Mesenchymal stem cell of Wharton's jelly (primary cell): ENCODE measurements around a stretch of chr13.

- CAGE, long polyA plus RNA = no peak
Observed at GRCh38 chr13:112825409-112825837, 135.6 kb downstream of the ATP11A start.

GRCh38 chr13:112842679-112843415, 126.2 kb upstream of the MCF2L start:
- CAGE, long polyA plus RNA = no peak

DNA sequence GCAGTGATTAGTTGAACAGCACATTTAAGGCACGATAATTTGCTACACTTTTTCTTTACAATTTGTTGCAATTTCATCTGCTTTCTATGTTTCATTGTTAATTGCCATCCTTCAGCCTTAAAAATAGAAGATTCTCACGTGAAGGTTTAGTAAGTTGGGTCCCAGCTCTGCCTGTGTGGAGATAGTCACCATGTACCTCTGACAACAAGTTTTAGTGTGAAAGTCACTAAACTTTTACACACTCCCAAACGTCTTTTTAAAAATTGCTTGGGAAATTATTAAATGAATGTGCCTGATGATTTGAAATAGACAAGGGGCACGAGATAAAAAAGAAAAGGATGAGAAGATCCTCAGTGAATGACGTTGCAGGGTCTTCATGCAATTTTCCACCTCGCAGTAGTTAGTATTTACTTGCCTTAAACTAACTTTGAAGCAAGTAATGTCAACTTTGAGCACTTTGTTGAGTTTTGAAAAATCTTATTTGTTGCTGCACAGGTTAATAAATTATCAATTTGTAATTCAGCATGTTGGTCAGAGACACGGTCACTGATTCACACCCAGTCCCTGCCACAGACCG, 84.7 kb upstream of the MCF2L start:
- CAGE, long polyA plus RNA = no peak

DNA sequence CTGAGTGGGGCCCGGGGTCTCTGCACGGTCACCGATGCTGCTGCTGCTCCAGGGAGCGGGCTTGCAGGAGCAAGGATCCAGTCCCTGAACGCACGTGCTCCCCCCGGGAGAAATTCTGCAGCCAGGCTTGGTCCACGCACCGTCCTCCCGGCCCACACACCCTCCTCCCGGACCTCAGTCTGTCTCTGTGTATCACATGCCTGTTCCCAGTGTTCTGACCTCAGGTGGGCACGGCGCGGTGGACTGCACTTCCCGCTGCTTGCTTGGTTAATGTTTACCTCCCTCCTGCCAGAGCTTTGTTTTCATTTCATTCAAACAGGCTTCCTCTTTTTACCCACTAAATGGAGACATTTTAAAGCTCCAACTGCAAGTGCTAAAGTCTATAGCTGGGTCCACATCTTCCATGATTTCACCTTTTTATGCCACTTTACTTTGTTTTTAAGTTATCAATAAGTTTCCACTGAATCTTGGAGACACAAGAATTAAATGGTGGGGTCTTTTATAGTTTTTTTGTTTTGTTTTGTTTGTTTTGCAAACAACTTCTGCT, 76.1 kb upstream of the MCF2L start:
- CAGE, long polyA plus RNA = no peak

- CAGE, long polyA plus RNA = no peak
Observed at GRCh38 chr13:112957902-112959184, 10.7 kb upstream of the MCF2L start.

DNA sequence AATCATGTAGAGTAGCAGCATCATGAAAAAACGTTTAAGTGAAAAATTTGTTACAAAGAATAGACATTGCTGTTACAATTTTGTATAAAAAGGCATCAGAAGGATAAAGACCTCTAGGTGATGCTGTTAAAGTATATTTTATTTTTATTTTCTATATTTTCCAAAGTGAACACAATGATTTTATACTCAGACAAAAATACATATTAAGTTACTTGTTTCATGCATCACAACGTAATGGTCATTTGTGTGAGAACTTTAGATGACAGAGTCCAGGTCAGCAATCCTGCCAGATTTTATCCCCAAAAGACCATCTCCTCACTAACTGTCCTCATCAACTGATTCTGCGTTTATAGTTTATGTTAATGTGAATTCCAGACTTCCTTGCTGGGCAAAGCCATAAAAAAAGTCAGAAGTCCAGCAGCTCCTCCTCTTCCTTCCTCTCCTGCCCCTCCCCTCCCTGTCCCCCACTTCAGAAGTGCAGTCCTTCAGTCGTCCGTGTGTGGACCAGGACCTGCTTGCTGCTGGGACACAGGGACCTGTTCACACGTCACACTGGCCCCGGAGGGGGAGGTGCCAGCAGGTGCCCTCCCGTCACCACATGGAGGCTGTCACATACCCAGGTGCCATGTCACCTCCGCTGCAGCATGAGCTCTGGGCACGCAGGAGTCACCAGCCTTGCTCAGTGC, 4.2 kb upstream of the MCF2L start:
- CAGE, long polyA plus RNA = no peak

- CAGE, long polyA plus RNA = no peak
Observed at GRCh38 chr13:112993928-112994703, 25.1 kb downstream of the MCF2L start.

DNA sequence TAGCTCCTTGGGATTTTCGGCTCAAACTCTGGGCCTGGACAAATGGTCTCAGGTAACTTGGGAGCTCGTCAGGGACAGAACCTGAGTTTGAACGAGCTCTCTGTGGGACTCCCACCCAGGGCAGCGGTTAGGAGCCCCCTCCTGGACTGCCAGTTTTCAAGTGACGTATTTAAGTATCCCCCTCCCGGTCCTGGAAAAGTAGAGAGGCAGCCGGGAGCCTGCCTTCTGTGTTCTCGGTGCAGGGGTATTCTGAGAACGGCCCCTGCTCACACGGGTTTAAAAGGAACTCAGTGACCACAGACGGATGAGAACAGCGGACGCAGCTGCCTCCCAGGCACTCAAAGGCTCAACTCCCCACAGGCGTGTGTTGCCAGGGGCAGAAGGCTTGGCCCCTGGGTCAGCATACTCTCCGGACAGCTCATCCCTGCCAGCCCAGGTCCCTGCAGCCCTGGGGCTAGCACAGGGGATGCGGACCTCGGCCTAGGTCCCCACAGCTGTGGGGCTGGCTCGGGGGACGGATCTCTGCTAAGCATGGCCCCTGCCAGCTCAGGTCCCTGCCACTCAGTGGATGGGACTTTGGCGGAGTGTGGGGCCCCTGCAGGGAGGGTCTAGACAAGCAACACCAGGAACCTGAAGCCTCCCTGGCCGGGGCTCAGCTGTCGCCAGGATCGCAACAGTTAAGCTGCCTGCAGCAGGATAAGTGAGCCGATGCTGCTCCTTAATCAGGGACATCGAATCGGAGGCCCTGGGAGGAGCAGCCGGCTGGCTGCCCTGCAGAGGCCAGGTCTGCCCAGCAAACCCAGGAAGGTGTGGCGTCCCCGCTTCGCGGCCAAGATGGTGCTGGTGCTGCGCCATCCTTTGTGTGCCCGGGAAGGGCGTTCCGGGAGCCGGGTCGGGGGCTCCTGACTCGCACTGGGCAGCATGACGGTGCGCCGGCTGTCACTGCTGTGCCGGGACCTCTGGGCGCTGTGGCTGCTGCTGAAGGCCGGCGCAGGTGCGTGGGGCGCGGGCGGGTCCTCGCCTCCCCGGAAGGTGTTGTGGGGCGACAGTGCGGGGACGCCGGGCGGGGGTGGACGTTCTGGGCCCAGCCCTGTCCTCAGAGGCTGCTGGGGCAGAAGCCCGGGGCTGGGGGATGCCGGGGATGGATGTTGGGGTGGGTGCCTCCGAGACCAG, 32.4 kb downstream of the MCF2L start:
- CAGE, long polyA plus RNA = no peak

DNA sequence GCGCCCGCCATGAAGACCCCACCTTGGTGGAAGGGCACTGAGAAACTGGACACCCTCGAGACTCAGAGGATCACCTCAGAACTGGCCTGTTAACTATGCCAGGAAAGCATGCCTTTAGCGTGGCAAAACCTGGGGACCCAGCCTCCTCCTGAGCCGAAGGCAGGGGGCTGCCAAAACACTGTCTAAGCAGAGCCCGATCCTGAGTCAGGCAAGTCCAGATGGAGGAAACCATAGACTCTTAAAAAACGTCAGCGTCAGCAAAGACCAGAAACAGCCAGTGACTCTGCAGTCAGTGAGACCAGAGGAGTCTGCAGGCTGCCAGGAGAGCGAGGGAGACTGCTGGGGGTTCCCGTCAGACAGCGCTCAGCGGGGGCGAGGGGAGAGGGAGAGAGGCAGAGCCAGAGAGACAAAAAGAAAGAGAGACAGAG, 6.2 kb upstream of the PROZ start:
- CAGE, long polyA plus RNA = no peak

- CAGE, long polyA plus RNA = no peak
Observed at GRCh38 chr13:113209210-113209422, 297 bp upstream of the CUL4A start.

DNA sequence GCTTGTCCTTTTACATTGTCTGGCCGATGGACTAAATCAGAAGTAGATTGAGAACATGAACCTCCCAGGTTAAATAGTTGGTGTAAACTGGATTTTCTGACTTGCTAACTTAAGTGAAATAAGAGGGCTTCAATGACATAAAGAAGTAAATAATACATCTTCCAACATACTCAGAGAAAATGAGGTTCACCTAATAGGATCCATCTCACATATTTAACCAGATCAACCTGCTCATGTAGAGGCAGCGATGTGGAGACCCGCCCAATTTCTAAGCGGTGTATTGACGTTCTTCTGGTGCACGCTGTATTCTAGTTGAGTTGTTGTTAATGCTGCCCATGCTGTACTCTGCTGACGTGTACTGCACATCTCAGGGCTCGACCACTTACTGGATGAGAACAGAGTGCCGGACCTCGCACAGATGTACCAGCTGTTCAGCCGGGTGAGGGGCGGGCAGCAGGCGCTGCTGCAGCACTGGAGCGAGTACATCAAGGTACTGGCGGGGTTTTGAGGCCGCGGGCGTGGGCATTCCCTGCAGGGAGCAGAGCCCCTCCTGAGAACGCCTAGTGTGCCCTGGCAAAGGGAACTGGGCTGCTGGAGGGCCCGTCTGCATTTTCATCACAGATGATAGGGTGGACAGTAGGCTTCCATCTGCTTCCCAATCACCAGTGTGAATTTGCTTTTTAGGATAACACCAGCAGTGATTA, 29.8 kb downstream of the CUL4A start:
- CAGE, long polyA plus RNA = no peak

DNA sequence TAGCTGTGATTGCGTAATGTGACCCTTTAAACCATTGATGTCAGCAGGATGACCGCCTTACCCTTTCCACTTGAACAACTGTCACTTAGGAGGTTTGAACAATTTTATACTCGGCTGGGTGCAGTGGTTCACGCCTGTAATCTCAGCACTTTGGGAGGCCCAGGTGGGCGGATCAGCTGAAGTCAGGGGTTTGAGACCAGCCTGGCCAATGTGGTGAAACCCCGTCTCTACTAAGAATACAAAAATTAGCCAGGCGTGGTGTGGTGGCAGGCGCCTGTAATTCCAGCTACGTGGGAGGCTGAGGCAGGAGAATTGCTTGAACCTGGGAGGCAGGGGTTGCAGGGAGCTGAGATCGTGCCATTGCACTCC, 3.0 kb downstream of the LAMP1 start:
- CAGE, long polyA plus RNA = no peak

DNA sequence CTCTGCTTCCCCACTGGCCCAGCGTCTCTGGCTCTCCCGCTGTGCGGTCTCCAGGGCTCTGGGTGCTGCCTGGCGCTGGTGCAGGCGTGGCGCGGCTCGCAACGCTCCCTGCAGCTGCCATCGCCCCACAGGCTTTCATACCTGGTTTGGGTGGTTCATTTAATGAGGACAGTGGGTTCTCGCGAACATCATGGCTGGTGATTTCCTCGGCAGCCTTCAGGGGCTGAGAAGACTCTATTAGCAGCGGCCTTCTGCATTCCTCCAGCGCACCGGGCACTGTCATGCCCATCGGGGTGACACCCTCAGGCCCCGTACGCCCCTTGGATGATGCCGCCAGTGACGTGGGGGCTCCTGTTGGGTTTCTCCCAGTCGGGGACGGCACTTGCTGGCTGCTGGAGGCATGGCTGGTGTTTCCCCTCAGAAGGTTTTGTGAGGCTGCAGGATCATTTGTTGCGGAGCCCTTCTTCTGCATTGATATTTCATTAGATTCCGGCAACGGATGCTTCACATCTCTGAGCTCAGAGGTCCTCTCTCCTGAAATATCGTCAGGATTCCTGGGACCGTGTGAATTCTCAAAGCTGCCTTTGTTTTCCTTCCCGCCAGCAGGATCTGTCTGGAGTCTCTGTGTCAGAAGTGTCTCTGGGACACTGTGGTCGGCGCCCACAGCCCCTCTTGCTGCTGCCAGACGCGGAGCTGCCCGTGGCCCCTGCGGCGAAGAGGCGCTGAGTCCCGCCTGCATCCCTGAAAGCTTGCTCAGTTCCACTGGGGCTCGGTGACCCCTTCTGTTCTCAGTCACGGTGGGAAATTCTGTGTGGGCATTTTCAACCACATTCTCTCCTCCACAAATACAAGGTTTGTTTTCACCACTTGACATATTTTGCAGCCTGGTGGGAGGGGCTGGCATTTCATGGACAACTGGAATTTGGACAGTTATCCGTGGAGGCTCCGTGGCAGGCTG, 42.2 kb upstream of the GRTP1 start:
- CAGE, long polyA plus RNA = no peak

DNA sequence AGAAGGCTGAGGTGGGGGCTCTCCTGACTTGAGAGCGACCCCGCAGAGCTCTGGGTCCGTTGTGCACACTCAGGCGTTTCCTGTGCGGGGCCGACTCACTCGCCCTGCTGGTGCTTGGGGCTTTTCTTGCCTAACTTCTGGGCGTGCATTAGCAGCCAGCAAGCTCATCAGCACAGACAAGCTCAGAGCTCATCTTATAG, 23.7 kb downstream of the ADPRHL1 start:
- CAGE, long polyA plus RNA = no peak

DNA sequence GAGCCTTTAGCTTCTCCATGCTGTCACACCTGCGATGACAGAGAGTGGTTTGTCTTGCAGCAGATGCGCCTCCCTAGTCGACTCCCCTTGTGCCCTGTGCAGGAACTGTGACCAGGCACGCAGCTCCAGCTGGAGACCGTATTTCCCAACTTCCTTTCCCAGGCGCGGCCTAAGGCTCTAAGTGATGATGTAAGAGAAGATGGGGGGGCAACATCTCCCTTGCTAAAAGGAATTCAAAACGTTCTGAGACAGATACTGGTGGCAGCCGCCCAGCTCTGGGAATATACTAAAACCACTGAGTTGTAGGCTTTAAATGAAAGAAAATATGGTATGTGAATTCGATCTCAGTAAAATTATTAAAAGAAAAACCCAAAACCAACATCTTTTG, 16.3 kb downstream of the DCUN1D2 start:
- CAGE, long polyA plus RNA = no peak

DNA sequence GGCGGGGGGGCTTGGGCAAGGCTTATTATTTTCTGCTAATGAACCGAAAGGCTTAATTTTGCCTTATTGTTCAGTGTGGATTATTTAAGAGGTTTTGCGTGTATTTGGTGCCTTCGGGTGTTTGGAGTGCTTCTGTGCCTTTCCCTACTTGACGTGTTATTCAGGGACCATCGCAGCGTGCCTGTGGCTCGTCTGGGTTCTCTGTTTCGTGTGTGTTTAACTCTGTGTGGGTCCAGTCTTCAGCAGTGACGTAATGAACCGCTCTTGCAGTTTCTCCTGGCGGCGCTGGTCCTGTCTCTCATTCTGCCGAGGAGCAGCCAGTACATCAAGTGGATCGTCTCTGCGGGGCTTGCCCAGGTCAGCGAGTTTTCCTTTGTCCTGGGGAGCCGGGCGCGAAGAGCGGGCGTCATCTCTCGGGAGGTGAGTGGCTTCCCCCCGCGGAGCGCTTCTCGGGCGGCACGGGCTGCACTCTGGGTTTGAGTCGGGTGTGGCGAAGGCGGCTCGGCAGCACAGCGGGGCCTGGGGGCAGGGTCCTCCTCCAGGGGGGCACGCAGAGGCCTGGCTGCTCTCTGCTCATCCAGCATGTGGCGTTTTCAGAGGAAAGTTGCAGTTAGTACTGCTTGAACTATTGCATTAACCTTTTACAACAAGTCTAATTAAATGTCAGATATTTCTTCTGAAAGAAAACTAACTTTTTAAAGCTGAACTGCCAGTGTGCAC, 36.4 kb upstream of the TFDP1 start:
- CAGE, long polyA plus RNA = no peak

- CAGE, long polyA plus RNA = no peak
Observed at GRCh38 chr13:113585990-113586209, 1.3 kb downstream of the TFDP1 start.

DNA sequence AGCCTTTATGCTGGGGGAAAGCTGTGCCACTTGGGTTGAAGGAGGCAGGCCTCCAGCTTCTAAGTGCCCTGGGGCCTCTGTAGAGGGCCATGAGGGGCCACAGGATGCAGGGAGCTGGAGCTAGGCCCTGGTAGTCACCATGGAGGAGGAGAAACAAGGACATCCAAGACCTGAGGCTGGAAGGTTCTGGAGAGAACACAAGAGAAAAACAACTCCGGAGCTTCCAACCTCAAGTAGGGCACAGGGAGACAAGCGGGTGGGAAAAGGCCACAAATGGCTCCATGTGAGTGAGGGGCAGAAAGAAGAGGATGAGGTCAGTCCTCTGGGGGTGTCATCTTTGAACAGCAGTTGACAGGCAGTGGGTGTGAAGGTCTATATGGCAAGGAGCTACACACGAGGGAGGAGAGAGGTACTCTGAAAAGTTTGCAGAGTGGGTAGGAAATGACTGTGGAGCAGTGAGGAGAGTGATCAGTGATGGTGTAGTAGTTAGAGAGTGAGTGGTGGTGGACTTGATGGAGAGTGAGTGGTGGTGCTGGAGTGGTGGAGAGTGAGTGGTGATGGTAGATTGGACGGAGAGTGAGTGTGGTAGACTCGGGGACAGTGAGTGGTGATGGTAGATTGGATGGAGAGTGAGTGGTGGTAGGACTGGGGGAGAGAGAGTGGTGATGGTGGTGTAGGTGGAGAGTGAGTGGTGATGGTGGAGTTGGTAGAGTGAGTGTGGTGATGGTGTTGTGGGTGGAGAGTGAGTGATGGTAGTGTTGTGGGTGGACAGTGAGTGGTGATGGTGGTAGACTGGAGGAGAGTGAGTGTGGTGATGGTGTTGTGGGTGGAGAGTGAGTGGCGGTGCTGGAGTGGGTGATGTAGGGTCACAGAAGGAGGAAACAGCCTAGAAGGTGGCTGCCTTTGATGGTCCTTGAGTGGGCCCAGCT, 3.9 kb downstream of the TFDP1 start:
- CAGE, long polyA plus RNA = no peak

DNA sequence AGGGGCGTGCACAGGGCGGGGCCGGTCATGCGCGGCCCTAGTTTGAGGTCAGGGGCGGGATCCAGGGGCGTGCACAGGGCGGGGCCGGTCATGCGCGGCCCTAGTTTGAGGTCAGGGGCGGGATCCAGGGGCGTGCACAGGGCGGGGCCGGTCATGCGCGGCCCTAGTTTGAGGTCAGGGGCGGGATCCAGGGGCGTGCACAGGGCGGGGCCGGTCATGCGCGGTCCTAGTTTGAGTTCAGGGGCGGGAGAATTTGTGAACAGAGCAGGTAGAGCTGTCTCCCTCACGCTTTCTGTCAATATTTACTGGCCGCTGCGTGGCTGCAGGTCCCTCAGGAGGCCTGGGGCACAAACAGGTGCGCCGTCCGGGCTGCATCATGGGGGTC, 32.8 kb upstream of the TMEM255B start:
- CAGE, long polyA plus RNA = no peak

DNA sequence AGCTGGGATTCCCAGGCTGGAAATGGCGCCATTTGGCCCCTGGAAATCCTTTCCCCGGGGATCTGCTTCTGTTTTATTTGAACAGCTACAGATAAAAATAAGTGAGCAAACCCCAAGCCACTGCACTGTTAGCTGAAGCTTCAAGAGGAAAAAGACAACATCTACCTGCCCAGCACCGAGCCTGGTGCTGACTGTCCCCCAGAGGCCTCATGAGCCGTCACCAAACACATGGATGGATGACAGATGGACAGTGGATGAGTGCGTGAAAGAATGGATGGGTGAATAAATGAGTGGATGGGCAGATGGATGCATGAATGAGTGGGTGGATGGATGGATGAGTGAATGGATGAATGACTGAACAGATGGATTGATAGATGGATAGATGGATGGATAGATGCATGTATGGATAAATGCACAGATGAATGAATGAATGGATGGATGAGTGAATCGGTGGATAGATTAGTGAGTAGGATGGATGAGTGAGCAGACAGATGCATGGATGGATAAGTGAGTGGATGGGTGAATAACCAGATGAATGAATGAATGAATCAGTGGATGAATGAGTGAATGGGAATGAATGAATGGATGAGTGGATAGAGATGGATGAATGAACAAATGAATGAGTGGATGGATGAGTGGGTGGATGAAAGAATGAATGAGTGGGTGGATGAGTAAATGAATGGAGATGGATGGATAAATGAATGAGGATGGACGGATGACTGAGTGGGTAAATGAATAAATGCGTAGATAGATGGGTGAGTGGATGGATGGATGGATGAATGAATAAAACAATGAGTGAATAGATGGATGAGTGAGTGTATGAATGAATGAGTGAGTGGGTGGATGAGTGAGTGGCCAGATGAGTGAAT, 13.2 kb downstream of the GAS6 start:
- CAGE, long polyA plus RNA = no peak